Right lobe of liver (tissue), 4 donors: ENCODE measurements around a stretch of chr18.

GRCh38 chr18:48022560-48023164, 92.2 kb upstream of the SMAD2 start:
- PRO-cap, 4 experiments = no peak in any of the 4 experiments
- RAMPAGE, long total RNA, 2 experiments = no peak in any of the 2 experiments

DNA sequence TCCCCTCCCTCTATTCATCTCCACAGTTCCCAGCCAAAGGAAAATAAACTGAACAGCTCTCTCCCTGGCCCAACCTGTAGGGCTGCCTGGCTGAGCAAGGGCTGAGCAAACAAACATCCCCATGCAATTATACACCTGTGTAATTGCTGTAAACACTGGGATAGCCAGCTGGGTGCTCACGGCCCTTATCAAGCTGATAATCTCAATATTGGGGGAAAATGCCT, 203.3 kb upstream of the SMAD2 start:
- PRO-cap, 4 experiments = no peak in any of the 4 experiments
- RAMPAGE, long total RNA, 2 experiments = no peak in any of the 2 experiments

GRCh38 chr18:48139148-48140265, 209.0 kb upstream of the SMAD2 start:
- PRO-cap, 4 experiments = no peak in any of the 4 experiments
- RAMPAGE, long total RNA, 2 experiments = no peak in any of the 2 experiments

DNA sequence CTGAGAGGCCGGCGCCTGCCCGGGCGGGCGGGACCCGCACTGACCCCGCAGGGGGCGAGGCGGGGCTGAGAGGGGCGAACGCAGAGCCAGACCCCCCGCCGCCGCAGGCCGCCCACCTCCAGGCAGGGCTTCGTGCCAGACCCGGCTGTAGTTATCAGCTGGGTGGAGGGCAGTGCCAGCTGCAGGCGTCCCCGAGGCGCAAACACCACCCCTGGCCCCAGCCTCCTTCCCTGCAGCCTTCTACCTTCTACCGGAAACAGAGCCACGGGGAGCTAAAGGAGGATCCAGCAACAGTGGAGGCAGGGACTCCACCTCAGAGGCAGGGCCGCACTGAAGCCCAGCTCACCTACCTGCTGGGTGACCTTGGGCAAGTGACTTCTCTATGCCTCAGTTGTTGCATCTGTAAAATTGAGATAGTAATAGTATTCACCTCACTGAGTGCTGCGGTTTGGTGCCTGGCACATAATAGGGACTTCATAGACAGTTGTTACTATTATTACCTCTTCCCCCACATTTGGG, 231.6 kb upstream of the SMAD2 start:
- PRO-cap, 4 experiments = peak in 1 of 4 experiments; most common plus-strand start position 253 of the sequence (in 1); most common minus-strand start position 242 of the sequence (in 1)
- RAMPAGE, long total RNA, 2 experiments = no peak in any of the 2 experiments

DNA sequence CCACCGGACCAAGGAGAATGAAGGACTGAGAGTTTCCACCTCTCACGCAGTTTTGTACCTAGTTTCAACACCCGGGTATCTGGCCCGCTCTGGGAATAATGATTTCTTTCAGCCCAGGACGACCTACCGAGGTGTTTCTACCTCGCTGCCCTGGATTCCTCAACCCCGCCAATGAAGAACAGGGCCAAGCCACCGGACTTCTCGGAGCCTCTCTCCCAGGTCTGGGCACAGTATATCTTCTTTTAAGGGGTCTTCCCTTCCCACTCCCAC, 1.5 kb downstream of the ZBTB7C start:
- PRO-cap, 4 experiments = no peak in any of the 4 experiments
- RAMPAGE, long total RNA, 2 experiments = no peak in any of the 2 experiments

- PRO-cap, 4 experiments = peak in 3 of 4 experiments; most common plus-strand start chr18:48716334 (in 1); most common minus-strand start chr18:48716105 (in 2)
- RAMPAGE, long total RNA, 2 experiments = no peak in any of the 2 experiments
These were observed 177.2 kb downstream of the CTIF start for GRCh38 chr18:48715698-48716675.

GRCh38 chr18:48734897-48735592, 196.2 kb downstream of the CTIF start:
- PRO-cap, 4 experiments = no peak in any of the 4 experiments
- RAMPAGE, long total RNA, 2 experiments = no peak in any of the 2 experiments

GRCh38 chr18:48789853-48791312, 160.4 kb downstream of the SMAD7 start:
- PRO-cap, 4 experiments = peak in 2 of 4 experiments; most common plus-strand start chr18:48790593 (in 2)
- RAMPAGE, long total RNA, 2 experiments = no peak in any of the 2 experiments

DNA sequence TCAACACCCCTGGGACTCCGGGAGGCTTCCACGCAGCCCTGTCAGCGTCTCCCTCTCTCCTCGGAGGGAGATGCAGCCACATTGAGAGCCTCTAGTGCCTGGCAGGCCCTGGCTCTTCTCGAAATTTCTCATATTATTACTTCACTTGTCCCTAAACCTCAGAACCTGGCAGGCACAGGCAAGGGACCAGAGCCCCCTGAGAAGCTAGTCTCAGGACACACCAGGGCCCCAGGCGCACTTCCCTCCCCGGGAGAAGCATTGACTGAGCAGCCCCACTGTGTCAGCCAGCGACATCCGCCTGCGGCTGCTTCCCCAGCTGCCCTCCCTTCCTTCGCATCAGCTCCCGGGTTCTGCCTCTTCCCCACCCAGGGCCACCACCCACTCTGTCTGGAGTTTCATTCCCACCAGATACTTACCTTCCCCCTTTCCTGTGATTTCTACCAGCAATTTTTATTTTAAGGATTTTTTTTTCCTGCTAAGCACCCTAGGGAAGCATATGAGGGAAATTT, 99.3 kb downstream of the SMAD7 start:
- PRO-cap, 4 experiments = peak in 1 of 4 experiments; most common minus-strand start position 253 of the sequence (in 1)
- RAMPAGE, long total RNA, 2 experiments = no peak in any of the 2 experiments

- PRO-cap, 4 experiments = no peak in any of the 4 experiments
- RAMPAGE, long total RNA, 2 experiments = start-site peak on the minus strand in 1 of 2 experiments, at chr18:48920981-48921400 at its widest, 24 reads per replicate
These were observed 29.7 kb downstream of the SMAD7 start for GRCh38 chr18:48920838-48921596.

GRCh38 chr18:48928764-48929542, 21.8 kb downstream of the SMAD7 start:
- PRO-cap, 4 experiments = peak in 2 of 4 experiments; most common plus-strand start chr18:48928994 (in 2); most common minus-strand start chr18:48928964 (in 1)
- RAMPAGE, long total RNA, 2 experiments = no peak in any of the 2 experiments

DNA sequence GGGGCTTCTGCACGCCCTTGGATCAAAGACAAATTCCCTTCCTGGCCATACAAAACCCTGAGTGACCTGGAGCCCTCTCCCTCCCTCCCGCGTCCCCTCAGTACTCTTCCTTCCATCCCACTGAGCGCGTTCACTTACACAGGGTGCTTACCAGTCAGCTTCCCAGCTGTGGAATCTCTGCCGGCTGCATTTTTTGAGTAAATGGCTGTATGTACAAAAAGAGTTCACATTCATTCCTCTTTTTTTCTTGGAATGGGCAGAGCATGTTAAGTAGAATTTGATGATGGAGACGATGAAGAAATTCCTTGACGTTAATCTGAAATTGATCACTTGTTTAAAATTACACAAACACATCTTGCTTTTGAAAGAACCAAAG, 12.1 kb upstream of the SMAD7 start:
- PRO-cap, 4 experiments = no peak in any of the 4 experiments
- RAMPAGE, long total RNA, 2 experiments = no peak in any of the 2 experiments

- PRO-cap, 4 experiments = no peak in any of the 4 experiments
- RAMPAGE, long total RNA, 2 experiments = no peak in any of the 2 experiments
These were observed 190.4 kb upstream of the SMAD7 start for GRCh38 chr18:49140992-49141641.

DNA sequence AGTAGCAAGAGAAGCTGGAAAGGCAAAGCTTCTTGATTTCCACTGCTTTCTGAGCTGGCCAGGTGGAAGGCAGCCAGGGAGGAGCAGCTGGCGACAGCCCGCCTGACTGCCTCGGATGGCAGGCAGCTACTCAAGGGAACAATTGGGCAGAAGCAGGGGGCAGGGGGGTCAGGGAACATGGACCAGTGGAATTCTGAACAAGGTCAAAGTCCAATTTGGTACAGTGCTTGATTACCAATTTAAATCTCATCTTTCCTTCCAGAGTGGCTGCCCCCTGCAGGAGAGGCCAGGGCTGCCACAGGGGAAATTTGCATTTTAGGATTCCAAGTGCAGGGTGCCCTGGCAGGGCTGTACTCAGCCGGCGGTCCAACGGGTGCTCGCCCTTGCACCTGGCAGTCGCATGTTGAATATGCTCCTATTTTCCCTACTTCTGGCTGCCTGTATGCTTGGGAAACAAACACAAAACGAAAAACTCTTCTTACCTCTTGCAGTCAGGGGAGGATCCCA, 67.3 kb downstream of the LIPG start:
- PRO-cap, 4 experiments = peak in 3 of 4 experiments; most common plus-strand start position 353 of the sequence (in 2); most common minus-strand start position 117 of the sequence (in 3)
- RAMPAGE, long total RNA, 2 experiments = no peak in any of the 2 experiments

GRCh38 chr18:49650291-49650995, 88.6 kb downstream of the LIPG start:
- PRO-cap, 4 experiments = peak in 4 of 4 experiments; most common plus-strand start chr18:49650514 (in 4); most common minus-strand start chr18:49650422 (in 1)
- RAMPAGE, long total RNA, 2 experiments = start-site peak on the plus strand in 1 of 2 experiments, at chr18:49650505-49650566 at its widest, 217 reads per replicate

GRCh38 chr18:49725906-49726606, 87.3 kb downstream of the ACAA2 start:
- PRO-cap, 4 experiments = peak in 1 of 4 experiments; most common plus-strand start chr18:49726423 (in 1); most common minus-strand start chr18:49726142 (in 1)
- RAMPAGE, long total RNA, 2 experiments = no peak in any of the 2 experiments

- PRO-cap, 4 experiments = peak in 3 of 4 experiments; most common minus-strand start chr18:49729818 (in 3)
- RAMPAGE, long total RNA, 2 experiments = no peak in any of the 2 experiments
These were observed 83.7 kb downstream of the ACAA2 start for GRCh38 chr18:49729642-49730058.

DNA sequence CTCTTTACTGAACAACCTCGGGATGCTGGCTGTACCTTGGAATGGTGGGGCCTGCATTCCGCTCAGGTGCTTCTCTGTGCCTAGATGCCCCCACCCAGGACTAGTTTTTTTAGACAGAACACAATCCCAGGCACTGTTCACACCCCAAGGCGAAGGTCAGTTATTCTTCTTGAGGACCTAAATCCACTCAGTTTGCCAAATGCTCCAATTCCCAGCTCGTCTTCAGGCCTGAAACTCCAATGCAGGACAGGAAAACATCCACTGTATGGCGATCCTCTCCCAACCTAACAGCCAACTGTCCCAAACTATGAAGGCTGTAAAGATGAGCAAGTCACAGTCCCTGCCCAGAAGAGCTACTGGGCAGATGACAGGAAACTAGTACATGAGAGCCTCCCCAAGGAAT, 154.4 kb upstream of the ACAA2 start:
- PRO-cap, 4 experiments = no peak in any of the 4 experiments
- RAMPAGE, long total RNA, 2 experiments = no peak in any of the 2 experiments

- PRO-cap, 4 experiments = no peak in any of the 4 experiments
- RAMPAGE, long total RNA, 2 experiments = no peak in any of the 2 experiments
These were observed 84.8 kb downstream of the MYO5B start for GRCh38 chr18:50109945-50110690.

GRCh38 chr18:50654112-50654628, 94.3 kb downstream of the MAPK4 start:
- PRO-cap, 4 experiments = no peak in any of the 4 experiments
- RAMPAGE, long total RNA, 2 experiments = no peak in any of the 2 experiments